ENCODE results near the genes KCNA6, KCNA1 and VWF.

- PRO-cap: no peak
These were observed 21.3 kb upstream of the TIGAR start for GRCh38 chr12:4299601-4300187.

- PRO-cap: no peak
These were observed 20.8 kb upstream of the TIGAR start for GRCh38 chr12:4300188-4300724.

GRCh38 chr12:4439080-4439602 is 6.5 kb downstream of the FGF6 start:
- PRO-cap: no peak

DNA sequence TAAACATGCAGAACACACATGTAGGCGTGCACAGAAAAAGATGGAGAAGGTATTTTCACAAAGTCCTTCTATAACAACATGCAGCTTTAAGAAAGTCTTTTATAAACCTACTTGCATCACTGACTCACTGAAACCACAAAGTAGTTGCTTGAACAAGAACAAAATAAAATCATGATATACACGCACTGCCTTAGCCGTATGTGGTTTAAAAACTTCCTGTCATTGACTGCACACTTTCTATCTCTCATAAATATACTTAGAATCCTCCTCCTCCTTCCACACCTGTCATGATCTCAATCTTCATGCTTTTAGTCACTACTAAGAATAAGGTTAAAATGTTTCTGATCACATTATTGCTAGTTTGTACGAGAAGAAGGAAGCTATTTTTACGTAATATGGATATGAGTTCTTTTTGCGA is 31.4 kb downstream of the C12orf4 start:
- PRO-cap: no peak

GRCh38 chr12:4567712-4567940 is 5.6 kb downstream of the DYRK4 start:
- PRO-cap: no peak

DNA sequence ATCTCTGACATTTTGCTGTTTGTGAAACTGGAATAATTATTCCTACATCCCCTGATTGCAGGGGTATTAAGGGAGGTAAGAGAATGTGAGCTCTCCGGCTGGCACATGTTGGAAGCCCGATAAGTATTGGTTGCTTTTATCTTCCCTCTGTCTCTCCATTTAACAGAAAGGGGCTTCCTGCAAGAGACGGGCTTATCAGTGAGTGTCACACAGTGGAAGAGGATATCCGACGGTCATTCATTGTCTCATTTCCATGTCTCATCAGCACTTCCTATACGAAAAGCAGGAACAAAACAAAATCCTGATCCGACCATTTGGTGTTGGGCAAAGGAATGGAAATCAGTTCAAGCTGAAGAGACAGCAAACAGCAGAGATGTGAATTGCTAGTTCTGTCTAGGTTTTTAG is 10.7 kb downstream of the DYRK4 start:
- PRO-cap: no peak

DNA sequence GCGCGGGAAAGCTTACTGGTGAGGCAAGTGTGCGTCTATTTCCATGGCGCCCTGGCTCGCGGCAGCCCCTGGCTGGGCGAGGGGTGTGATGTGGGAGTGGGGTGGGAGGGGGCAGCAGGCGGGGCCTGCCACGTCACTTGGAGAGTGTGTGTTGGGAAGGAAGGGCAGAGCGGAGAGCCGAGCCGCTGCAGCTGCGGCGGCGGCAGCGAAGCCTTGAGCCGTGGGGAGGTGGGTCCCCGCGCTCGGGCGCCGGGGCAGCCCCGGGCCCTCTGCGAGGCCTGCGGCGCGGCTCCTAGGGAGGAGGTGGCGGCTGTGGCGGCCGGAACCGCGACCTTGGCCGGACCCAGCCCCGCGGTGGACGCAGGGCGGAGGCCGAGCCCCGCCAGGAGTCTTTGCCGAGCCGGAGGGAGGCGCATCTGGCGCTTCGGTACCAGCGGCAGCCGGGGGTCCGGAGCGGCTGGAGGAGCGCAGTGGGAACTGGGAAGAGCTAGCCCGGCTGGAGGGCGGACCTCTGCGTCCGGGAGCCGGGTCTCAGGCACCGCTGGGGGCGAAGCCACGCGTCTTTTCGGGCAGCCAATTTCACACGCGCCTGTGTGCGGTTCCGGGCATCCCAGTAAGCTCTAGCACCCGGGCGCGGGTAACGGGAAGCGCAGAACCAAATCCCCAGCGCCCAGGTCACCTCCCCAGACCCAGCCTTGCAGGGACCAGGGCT is at the start of gene KCNA6:
KCNA6 (plus strand) TSS at position 167 of the 712 bp plus-strand sequence.
- PRO-cap: unidirectional peak, plus-strand start at position 136 of the sequence

DNA sequence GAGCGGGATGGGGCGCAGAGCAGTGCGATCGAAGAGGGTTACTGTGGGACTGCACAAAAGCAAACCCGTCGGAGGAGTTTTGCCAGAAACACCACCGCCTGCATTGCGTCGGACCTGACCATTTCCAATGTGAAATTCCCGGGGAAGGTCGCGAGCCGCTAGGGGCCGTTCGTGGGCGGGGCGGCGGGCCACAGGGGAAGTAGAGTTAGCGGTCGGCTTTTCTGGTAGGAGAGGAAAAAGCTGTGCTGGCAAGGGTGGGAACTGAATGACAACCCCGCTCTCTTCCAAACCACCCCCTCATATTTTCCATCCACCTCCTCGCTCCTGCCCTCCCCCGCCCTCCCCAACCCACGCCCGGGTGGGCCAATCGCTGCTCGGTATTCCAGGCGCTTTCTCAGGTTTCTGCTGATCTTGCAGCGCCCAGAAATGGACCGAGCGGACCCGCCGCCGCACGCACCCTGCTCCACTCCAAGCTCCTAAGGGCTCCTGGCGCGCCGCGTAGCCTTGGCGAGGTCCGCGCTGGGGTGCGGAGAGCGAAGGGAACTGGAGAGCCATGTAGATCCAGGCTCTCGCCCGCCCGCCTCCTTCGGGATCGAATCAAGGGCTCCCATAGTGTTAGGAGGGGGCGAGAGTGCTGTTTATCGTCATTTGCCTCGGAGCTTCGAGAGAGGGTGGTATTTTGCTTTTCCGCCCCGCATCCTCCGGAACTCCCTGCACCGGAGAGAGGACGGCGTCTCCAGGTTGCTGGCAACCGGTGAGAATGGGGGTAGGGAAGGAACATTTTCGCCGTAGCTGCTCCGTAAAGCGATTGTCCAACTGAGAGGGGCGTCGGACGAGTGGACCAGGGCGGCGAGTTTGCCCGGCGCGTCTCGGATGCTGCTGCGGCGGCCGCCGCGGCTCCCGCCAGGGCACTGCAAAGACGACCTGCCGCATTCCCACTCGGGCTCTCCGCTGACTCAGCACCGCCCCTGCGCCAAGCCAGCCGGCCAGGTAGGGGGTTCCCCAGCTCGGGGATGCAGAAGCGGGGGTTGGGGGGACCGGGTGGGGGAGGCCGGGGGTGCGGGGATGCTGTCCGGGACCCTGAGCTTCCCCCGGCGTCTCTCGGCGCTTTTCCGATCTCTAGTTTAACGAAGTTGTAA is at the start of gene KCNA1:
KCNA1 (plus strand) TSS at position 423 of the 1,139 bp plus-strand sequence.
- PRO-cap: unidirectional peak, plus-strand start at position 423 of the sequence

GRCh38 chr12:4911001-4911350 is 1.3 kb downstream of the KCNA1 start:
- PRO-cap: no peak

DNA sequence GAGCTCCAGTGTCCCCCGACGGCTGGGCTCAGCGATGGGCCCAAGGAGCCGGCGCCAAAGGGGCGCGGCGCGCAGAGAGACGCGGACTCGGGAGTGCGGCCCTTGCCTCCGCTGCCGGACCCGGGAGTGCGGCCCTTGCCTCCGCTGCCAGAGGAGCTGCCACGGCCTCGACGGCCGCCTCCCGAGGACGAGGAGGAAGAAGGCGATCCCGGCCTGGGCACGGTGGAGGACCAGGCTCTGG is 485 bp downstream of the KCNA5 start:
- PRO-cap: no peak

DNA sequence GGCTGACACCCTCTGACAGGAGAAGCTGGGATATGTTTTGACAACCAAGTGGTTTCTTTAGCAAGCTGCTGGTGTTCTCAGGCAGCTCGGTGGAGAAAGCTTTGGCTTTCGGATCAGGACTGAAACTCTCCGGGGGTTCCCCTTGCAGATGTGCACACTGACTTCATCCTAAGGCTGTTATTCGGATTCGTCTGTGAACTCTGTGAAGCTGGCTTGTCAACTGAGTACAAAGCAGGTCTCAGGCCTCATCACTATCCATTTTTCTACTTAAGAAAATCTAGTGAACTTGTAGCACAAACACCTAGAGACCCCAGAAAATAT is 15.8 kb downstream of the KCNA5 start:
- PRO-cap: no peak

- PRO-cap: no peak
These were observed 187.2 kb upstream of the NTF3 start for GRCh38 chr12:5244603-5245117.

- PRO-cap: no peak
These were observed 141.6 kb upstream of the NTF3 start for GRCh38 chr12:5290262-5290813.

- PRO-cap: no peak
These were observed 8.3 kb upstream of the ANO2 start for GRCh38 chr12:5953376-5953695.

DNA sequence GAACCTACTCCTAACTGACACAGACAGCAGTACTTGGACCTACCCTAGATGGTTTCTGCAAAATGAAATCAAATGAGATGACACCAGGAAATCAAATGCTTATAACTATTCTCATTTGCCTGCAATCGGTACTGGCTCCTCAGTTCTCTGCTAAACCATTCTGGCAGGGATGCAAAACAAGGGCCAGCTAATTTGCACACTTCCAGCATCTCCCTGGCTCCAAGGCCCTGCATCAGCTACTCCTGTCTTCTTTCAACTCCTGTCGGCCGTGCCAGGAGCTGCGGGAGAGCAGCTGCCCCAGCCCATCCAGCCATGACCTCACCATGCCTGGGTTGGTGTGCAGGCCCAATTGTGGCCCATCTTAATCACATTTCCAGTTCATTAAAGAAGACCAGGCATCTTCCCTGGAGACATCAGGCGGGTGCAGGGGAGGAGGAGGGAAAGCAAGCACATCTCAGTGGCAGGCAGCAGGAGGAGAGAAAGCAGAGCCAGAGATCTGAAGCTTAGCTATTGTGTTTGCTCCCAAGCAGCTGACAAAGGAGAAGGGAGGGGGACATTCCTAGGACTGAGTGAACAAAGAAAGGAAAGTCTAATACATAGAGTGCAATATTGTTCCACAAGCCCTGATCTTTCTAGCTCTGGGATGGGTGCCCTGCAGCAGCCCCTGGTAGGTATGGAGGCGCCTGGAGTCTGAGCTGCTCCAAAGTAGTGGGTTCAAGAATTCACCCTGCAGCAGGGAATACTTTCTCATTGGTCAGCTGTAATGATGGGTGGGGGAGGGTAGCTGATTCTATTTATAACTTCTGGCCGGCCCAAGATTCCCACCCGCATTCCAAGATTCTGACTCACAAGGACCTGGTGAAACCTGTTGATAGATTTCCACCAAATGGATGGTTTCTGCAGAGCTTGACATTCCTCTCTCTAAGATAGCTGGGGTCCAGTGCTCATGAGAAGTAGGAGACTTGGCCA is 40.1 kb downstream of the VWF start:
- PRO-cap: no peak

GRCh38 chr12:6124199-6125317 is at the start of gene VWF:
TSS of gene VWF (minus strand) at chr12:6124670.
- PRO-cap: bidirectional peak, plus-strand start at chr12:6124535, minus-strand start at chr12:6124543; unidirectional peak, minus-strand start at chr12:6124569

- PRO-cap: bidirectional peak, plus-strand start at chr12:6211886, minus-strand start at chr12:6211578
These were observed 11.0 kb downstream of the CD9 start for GRCh38 chr12:6211180-6211705.

DNA sequence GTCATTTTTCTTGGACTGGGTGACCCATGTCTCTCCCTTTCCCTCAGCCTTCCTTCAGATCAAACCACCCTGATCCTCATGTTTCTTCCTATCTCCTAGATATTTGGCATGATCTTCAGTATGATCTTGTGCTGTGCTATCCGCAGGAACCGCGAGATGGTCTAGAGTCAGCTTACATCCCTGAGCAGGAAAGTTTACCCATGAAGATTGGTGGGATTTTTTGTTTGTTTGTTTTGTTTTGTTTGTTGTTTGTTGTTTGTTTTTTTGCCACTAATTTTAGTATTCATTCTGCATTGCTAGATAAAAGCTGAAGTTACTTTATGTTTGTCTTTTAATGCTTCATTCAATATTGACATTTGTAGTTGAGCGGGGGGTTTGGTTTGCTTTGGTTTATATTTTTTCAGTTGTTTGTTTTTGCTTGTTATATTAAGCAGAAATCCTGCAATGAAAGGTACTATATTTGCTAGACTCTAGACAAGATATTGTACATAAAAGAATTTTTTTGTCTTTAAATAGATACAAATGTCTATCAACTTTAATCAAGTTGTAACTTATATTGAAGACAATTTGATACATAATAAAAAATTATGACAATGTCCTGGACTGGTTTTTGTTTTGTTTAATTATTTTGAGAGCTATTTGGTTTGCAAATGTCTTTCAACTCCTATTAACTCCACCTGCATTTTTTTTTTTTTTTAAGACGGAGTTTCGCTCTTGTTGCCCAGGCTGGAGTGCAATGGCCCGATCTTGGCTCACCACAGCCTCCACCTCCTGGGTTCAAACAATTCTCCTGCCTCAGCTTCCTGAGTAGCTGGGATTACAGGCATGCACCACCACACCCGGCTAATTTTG is 37.7 kb downstream of the CD9 start:
- PRO-cap: no peak

GRCh38 chr12:6376006-6376946 is 913 bp upstream of the SCNN1A start:
- PRO-cap: unidirectional peak, minus-strand start at chr12:6376763

- PRO-cap: no peak
These were observed 2.0 kb downstream of the LTBR start for GRCh38 chr12:6385896-6386525.